Caco-2 (cell line): ENCODE data around the gene KIF2A.

GRCh38 chr5:57835011-57835679, 352.5 kb upstream of the ACTBL2 start:
- PRO-cap: no peak
- RRBS: no CpG with 5 or more reads among the region's 5 CpGs

- PRO-cap: no peak
- RRBS: no CpG with 5 or more reads among the region's 4 CpGs
Observed at GRCh38 chr5:57906743-57907051, 424.1 kb upstream of the ACTBL2 start.

DNA sequence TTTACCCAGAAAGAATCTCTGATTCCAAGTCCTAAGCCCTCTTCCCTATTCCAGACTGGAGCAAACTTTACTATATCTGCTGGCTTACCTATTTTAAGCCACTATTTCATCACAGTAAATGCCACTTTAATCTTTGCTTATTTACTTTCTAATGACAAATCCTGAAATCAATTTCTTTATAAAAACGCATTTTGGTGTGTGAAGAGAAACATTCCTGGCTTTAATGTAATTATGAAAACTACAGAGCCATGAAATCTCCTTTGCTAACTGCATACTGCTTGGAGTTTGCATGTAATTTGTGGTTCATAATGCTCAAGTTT, 121.1 kb downstream of the RAB3C start:
- PRO-cap: no peak
- RRBS: no CpG with 5 or more reads among the region's 1 CpG

GRCh38 chr5:58759796-58760249, 176.9 kb downstream of the RAB3C start:
- PRO-cap: no peak
- RRBS: no CpG with 5 or more reads among the region's 4 CpGs

DNA sequence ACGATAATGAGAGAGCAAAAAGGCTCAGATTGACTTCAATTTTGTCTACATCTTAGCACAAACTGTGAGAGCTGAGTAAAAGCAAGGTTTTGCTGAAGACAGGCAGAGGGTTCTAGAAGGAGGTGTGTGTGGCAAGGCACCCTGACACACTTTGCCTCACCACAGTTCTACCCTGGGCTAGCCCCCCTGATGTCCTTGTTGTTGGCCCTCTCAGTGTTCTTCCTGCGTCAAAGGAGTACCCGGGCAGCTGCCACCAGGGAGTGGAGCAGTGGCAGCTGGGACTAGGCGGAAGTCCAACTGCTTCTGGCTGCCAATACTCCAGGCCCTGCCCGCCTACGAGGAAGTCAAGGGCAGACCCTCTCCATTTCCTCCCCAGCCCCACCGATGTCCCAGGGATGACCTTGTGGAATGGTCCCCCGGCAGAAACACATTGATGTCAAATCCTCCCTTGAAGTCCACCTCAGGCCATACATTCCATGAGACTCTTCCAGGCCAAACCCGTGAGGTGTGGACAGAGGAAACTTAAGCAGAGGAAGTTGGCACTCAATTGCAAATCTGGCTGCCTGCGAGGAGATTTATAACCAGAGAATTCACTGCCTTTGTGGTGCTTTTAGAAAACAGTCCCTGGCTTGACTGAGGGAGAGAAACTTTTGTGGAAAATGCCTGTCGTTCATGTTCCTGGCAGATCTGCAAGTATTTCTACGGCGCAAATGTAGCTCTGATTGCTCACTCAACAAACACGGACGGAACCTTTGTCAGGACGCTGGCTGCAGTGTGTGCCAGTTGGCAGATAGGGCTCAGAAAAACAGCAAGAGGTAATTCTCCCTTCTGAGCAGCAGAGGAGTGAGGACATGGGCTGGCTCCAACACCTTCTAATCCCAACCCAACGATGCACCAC, 339.7 kb downstream of the RAB3C start:
- PRO-cap: no peak
- RRBS: no CpG with 5 or more reads among the region's 17 CpGs

- PRO-cap: no peak
- RRBS: no CpG with 5 or more reads among the region's 4 CpGs
Observed at GRCh38 chr5:59250234-59250719, 643.2 kb downstream of the PDE4D start.

DNA sequence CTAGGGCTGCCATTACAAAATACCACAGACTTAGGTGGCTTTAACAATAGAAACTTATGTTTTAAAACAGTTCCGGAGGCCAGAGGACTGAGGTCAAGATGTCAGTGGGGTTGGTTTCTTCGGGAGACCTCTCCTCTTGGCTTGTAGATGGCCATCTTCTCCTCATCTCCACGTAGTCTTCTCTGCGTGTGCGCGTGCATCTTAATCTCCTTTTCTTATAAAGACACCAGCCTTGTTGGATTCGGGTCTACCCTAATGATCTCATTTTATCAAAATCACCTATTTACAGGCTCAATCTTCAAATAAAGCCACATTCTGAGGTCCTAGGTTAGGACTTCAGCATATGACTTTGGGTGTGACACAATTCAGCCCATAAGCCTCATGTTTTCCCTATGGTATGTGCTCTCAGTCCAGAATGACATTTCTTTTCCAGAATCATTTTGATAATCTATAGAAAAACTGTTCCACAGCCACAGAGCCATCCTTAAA, 562.3 kb downstream of the PDE4D start:
- PRO-cap: no peak
- RRBS: no CpG with 5 or more reads among the region's 7 CpGs

DNA sequence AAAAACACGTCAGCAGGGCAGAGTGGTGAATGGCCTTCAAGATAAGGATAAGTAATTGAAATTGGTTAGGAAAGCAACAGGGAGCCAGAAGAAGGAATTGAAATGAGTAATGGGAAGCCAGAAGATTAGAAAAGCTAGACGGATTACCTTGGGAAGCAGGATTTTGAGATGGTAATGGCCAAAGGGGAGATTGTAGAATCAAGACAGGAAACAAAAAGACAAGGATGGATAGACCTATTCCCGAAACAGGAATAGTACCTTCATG, 244.2 kb downstream of the PDE4D start:
- PRO-cap: no peak
- RRBS: no CpG with 5 or more reads among the region's 3 CpGs

DNA sequence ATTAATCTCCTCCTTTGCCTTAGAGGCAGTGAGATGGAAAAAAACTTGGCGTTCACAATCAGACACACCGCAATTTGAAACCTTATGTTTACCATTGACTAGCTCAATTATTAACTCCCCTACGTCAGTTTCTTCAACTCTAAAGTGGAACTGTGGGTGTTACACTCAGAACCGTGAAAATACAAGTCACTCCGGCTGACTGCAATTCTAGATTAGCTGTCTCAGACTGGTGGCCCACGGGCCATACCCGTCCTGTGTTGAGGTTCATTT, 327.1 kb downstream of the DEPDC1B start:
- PRO-cap: no peak
- RRBS: no CpG with 5 or more reads among the region's 7 CpGs

DNA sequence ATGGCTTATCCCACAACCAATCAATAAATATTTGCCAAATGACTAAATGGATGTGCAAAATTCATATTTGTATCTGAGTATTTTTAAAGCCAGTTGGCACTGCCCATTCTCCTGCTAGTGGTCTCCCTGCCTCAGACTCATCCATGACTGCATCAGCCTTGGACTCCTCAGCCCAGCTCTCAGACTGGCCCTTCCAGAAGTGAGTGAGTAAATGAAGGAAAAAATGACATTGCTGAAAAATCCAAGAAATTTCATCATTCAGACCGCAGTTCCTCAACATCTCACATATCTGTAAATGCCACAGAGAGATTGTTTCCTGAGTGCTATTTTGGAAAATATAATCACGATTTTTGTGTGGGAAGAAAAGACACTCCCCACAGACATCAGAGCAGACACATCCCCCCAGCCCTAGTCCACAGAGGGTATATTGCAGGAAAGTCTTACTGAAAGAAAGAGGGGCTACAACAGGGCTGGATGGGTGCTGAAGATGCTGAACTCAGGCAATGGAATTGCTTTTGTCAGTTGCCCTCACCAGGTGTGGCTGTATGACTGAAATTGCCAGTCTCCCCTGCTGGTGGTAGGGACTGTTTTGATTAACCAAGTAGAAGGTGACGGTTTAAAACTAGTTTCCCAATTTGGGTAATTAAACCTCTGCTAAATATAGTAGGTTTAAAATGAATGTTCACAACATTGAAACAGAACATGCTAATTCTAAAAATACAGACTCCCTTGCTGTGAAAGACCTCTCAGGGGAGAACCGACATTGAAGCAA, 158.9 kb downstream of the DEPDC1B start:
- PRO-cap: no peak
- RRBS: no CpG with 5 or more reads among the region's 4 CpGs

GRCh38 chr5:61100674-61100889, 61.7 kb downstream of the SMIM15 start:
- PRO-cap: no peak
- RRBS: no CpG with 5 or more reads among the region's 3 CpGs

DNA sequence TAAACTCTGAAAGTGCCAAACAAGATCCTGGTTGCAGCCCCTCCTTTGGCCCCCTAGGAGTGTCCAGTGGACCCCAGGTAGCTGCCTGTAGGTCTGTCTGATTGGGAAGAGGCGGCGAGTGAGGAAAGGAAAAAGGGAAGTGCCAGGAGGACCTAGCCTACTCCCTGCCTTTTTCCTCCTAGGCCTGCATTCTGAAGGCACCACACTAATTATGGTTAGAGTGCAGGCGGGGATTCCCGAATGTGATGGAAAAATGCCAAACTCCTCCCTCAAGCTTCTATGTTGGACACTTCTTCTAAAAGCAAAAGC, 83.2 kb upstream of the SMIM15 start:
- PRO-cap: no peak
- RRBS: no CpG with 5 or more reads among the region's 4 CpGs

- PRO-cap: no peak
- RRBS: no CpG with 5 or more reads among the region's 5 CpGs
Observed at GRCh38 chr5:61346895-61347811, 15.1 kb downstream of the ZSWIM6 start.

- PRO-cap: no peak
- RRBS: no CpG with 5 or more reads among the region's 8 CpGs
Observed at GRCh38 chr5:61359257-61360237, 27.5 kb downstream of the ZSWIM6 start.

GRCh38 chr5:62305723-62306788, at the start of gene KIF2A:
KIF2A (plus strand) TSS chr5:62306206.
- PRO-cap: bidirectional peak, plus-strand start at chr5:62305905, minus-strand start at chr5:62305814; bidirectional peak, plus-strand start at chr5:62306251, minus-strand start at chr5:62306114; bidirectional peak, plus-strand start at chr5:62306867, minus-strand start at chr5:62306646
- RRBS: 2% methylated on average over 71 of the region's 122 CpGs

DNA sequence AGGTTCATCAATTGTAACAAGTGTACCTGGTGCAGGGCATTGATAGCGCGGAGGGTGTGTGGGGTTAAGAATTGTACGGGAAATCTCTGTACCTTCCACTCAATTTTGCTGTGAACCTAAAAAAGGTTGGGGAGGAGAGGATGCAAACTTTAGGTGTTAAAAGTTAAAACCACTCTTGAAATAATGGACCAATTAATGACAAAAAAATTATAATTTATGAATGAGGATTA, 10.6 kb downstream of the KIF2A start:
- PRO-cap: no peak
- RRBS: no CpG with 5 or more reads among the region's 3 CpGs

DNA sequence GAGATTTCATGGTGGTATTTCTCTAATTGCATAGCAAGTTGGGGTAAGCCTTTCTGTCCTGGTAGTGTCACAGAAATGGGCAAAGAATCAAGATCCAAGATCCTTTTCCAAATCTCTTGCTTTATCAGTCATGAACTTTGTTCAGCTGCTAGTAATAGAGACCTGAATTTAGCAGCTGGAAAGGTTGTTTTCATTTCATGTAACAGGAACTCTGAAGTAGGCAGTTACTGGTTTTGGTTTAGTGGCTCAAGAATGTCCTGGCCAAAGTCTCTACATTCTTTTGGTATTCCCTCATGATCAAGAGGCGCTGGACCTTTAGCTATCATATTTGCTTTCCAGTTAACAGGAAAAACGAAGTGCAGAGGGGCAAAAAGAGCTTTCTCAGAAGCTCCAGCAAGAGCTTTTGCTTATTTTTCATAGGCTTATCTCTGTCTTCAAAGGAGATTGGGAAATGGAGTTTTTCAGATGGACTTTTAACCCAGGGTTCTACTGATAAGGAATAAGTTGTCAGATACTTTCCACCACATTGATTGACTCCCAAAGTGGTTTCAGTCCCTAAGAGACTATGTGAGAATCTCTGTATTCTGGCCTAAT, 359.1 kb downstream of the LRRC70 start:
- PRO-cap: bidirectional peak, plus-strand start at position 540 of the sequence, minus-strand start at position 254 of the sequence
- RRBS: no CpG with 5 or more reads among the region's 2 CpGs

- PRO-cap: no peak
- RRBS: no CpG with 5 or more reads among the region's 1 CpG
Observed at GRCh38 chr5:64505633-64505866, 265 bp upstream of the RGS7BP start.

- PRO-cap: unidirectional peak, minus-strand start at chr5:65625452
- RRBS: no CpG with 5 or more reads among the region's 16 CpGs
Observed at GRCh38 chr5:65625097-65625603, 323 bp downstream of the SHLD3 start.

DNA sequence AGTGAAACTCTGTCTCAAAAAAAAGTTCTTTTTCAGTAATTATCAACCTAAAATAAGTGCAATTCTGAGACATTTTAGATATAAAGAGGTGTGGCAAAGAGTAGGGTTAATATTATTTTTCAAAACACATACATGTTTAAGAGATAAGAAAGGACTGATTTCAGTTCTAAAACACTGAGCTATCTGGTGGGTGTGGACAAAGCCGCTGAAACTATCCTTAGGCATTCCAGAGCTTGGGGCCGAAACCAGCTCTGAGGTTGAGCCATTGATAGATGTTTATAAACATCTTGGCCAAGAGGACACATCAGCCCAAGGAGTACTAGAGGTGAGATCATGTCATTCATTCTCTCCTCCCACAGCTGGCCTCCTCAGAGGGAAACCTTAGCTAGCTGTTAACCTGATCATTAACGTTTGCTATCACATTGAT, 89.8 kb downstream of the NLN start:
- PRO-cap: no peak
- RRBS: no CpG with 5 or more reads among the region's 3 CpGs